Hair follicle dermal papilla cell (primary cell): ENCODE results near the genes NYAP2 and IRS1.

- CAGE, long polyA plus RNA, result no peak
These were observed at the start of gene NYAP2 for GRCh38 chr2:225399476-225399933. NYAP2 (plus strand) TSS chr2:225399710.

GRCh38 chr2:226031062-226031555 is 631.6 kb downstream of the NYAP2 start:
- CAGE, long polyA plus RNA, result no peak

GRCh38 chr2:226524289-226524952 is 275.2 kb downstream of the IRS1 start:
- CAGE, long polyA plus RNA, result no peak

DNA sequence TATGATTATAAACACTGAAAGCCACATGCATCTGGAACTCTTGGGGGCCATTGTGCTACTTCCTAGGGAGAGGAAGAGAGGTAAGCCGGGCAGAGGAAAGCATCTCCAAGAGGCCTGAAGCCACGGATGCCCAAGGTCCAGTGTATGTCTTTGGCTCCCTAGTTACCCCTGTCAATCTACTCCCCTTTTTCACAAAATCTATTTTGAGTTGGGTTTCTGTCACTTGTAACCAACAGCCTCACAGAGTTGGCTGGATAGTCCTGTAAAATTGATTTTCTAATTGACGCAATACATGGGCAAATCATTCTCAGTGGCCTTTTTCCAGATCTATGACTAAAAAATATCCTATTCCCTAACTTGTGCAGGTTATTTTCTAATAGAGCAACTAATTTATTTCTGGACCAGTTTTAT is 168.5 kb downstream of the IRS1 start:
- CAGE, long polyA plus RNA, result no peak

DNA sequence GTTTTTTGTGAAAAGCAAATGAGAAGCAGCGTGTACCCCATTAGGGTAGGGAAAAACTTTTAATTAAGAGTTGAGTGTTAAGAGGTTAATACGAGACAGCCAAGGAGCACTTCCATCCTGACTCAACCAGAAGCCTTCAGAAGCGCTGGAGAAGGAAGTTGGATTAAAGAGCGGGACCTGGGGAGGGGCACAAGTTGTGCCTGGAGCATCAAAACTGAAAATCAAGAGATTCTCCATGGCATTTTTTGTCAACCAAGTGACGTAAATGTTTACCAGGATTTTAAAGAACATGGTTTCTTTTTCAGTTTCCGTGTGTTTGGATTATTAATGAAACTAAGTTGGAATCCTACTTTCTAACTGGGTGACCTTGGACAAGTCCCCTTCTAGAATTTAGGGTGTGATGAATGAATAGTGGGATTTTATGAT is 73.4 kb downstream of the IRS1 start:
- CAGE, long polyA plus RNA, result no peak

DNA sequence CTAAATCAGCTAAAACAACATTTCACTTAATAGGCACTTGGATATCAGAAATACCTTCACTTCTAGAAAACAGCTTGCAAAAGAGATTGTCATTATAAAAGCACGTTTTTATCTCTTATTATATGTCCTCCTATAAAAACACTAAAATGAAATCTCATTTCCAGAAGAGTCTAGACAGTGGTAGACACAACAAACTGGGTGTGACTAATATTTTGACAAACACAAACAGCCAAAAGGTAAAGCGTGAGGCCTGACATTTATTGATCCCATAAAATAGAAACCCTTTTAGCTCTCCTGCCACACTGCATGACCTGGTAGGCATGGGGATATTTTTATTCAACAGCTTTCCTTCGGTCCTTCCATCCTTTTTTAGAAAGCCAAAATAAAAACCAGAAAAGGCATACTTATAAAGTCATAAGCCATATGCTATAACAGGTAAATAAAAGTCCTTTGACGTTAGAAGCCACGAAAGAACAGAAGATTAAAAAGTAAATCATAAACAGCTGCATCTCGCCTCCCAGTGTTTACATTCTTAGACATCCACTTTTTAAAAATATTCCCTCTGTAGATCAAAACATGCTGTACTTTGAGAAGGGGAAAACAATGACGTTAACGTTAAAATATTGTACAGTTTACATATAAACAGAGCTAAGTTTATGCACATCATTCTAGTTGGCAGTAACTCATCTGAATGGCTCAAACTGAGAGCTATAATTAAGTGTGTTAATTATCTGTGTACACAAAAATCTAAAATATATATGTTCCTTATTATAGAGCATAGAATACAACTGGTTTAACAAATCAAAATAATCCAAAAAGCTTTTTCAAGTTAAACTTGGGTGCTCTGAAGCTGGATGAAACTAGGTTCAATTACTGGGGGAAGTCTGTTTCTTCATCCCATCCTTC is 44.6 kb downstream of the IRS1 start:
- CAGE, long polyA plus RNA, result no peak

- CAGE, long polyA plus RNA, result no peak
These were observed 26.9 kb downstream of the IRS1 start for GRCh38 chr2:226772619-226773249.

DNA sequence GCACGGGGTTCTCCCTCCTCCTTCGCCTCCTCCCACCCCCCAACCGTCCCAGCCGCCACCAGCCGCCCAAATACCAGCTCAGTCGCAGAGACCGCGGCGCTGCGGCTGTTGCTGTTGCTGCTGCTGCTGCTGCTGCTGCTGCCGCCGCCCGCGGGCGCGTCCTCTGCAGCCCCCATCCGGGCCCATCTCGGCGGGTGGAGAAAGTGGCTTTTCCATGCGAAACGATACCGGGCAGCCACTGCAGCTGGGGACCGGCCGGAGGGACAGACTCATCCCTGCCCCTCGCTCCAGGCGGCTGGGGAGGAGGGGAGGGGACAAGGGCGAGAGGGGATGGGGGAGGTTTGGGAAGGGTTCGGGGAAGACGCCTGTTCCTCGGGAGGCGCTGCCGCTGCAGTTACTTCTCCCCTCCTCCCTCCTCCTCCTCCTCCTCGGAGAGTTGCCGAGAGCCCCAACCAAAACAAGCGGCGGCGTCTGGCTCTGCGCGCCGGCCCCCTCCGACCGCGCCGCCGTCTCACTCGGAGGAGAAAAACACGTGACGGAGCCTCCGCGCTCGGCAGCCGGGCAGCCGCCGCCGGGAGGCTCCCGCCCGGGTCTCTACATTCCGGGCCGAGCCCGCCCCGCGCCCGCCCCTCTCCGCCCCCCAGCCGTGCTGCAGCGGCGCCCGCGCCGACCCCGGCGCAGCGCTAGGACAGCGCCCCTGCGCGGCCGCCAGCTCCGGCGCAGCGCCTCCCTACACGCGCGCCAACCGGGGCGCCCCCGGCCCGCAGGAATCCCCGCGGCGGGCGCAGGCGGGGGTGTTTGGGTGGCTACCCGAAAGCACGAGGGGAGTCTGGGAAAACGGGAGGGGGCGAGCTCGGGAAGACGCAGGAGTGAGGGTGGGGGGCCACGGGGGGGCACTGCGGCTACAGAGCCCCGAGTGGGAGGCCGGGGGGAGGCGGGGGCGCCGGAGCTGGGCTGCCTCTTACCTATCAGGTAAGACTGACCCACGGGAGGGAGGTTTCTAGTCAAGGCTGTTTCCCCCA is at the start of gene IRS1:
Gene IRS1, minus strand, starts transcription at position 570 of the 1,022 bp plus-strand sequence.
- CAGE, long polyA plus RNA, result no peak

DNA sequence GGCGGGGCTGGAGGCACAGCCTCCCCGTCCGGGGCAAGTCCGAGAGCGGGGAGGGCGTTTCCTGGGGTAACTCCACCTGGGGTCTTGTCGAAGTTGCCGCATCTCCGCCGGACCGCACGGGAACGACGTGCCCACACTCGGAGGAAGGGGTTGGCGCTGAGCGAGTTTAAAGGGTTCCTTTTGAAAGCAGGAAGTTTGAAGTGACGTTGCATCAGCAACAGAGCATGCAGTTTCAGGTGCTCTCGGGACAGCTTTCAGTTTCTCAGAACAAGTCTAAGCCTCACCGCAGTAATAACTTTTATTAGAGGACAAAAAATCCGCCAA is 345 bp downstream of the RHBDD1 start:
- CAGE, long polyA plus RNA, result no peak

- CAGE, long polyA plus RNA, result no peak
These were observed 148.8 kb downstream of the RHBDD1 start for GRCh38 chr2:226984735-226985034.

DNA sequence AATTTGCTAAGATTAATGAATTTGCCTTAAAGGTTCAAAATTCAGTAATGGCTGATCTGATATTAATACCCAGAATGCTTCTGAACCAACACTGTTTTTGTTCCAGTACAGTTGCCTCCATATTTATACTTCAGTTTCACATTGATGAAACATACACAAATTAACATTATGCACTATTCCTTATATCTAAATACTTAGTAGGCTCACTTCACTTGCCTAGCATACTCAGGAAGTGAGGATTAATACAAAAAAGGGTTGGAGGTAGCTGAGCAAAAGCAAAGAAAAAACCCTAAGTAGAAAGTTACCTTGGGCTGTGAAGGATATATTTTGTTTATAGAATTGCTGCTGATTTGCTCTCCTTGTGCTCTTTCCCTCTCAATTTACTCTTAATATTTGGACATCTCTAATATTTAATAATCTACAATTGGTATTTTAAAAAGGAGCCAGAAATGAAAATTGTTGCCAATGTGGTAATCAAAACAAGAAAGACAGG is 51.7 kb upstream of the SCYGR2 start:
- CAGE, long polyA plus RNA, result no peak

DNA sequence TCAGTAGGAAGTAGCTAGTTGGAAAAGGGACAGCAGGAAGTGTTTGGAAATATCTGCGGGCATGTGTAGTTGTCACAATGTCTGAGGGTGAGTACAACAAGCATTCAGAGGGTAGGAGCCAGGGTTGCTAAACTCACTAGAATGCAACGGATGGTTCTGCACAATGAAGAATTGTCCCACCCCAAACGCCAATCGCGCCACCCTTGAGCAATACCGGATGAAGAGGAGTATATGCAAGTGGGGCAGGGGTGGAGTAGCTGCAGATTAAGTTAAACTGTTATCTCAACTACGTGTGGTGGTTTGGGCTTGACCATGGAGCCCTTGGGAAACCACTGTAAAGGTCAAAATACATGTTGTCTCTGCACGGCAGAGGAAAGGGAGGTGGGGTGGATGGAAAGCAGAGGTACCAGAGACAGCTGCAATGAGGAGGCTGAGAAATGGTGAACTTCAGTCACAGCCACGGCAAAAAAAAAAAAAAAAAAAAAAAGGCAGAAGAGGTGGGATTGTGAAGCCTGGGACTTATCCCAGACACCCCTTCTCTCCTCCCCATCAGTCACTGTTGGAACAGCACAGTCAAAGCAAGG is 5.2 kb downstream of the CCL20 start:
- CAGE, long polyA plus RNA, result no peak

DNA sequence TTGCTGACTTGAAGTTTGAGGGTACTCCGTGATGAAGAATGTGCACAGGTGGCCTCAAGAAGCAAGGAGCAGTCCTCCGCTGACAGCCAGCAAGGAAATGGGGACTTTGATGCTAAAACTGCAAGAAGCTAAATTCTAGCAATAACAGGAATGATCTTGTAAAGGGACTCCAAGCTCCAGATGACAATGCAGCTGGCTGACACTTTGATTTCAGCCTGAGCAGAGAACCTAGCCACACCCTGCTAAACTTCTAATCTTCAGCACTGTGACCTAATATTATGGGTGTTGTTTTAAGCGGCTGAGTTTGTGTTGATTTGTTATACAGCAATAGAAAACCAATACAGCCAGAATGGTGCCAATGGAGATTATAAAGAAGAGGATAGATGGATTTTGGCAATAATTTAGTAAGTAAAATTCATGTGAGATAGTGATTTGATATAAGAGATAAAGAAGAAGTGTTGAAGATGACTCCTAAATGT is 196.7 kb upstream of the SPHKAP start:
- CAGE, long polyA plus RNA, result no peak

DNA sequence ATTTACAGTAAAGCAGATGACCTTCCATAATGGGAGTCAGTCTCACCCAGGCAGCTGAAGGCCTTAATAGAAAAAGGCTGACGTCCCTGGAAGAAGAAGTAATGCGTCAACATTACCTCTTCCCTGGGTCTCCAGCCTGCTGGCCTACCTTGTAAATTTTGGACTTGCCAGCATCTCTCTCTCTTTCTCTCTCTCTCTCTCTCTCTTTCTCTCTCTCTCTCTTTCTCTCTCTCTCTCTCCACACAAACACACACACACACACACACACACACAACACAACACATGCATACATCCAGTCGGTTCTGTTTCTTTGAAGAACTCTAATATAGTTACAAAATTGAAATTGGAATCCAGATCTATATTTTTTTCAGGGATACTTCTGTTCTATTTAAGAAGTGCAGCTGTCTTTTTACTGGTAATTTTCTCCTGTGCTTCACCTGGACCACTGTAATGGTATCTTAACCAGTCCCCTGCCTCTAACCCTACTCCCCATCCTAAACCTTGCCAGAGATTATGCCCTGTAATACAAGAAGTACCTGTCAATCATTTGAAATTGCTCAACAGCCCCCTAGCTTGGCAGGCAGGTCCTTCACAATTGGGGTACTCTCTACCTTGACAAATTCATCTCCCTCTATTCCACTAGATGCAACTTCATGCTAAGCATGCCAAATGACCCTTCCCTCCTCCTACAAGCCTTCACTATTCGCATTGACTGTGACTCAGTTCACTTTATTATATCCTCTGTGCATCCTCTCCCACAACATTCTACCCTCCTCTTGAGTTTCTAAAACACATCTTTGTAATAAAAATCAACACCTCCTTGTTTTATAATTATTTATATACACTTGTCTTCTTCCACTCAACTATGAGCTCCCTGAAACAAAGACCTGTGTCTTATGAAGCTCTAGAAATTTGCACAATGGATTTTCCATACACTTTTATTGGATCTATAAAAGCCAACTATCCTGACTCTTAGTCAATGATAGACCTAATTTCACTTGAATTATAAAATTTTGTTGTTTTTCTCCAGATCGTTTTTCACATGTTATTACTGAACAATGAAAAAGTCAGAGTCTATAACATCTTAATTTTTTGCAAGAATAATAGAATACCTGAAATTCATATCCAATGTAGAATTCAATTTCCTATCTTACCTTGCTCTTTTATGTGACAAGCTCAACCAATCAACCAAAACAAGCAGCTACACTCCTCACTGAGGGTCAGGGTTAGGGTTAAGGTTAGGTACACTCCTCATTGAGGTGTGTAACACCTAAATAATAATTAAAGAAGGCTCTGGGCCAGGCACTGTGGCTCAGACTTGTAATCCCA is 156.7 kb downstream of the PID1 start:
- CAGE, long polyA plus RNA, result no peak

DNA sequence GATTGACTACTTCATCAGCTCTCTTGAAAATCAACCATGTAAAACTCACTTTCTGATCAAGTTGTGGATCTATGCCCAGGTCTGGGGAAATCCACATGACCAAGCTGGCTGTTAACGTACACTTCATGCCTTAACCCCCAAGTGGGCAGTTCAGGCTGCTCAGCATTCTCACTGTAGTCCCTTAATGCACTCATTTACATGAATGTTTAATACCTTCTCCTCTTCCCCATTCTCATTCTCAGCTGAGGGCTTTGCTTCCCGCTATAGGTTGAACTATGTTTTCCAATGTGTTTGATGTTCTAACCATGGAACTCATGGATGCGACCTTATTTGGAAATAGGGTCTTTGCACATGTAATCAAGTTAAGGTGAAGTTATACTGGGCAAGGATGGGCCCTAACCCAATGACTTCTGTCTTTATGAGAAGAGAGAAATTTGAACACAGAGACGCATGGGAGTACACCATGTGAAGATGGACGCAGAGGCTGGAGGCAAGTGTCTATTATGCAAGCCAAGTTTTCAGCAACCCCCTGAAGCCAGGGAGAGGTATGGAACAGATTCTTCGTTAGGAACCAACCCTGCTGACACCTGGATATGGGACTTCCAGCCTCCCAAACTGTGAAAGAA is 88.3 kb downstream of the PID1 start:
- CAGE, long polyA plus RNA, result no peak

DNA sequence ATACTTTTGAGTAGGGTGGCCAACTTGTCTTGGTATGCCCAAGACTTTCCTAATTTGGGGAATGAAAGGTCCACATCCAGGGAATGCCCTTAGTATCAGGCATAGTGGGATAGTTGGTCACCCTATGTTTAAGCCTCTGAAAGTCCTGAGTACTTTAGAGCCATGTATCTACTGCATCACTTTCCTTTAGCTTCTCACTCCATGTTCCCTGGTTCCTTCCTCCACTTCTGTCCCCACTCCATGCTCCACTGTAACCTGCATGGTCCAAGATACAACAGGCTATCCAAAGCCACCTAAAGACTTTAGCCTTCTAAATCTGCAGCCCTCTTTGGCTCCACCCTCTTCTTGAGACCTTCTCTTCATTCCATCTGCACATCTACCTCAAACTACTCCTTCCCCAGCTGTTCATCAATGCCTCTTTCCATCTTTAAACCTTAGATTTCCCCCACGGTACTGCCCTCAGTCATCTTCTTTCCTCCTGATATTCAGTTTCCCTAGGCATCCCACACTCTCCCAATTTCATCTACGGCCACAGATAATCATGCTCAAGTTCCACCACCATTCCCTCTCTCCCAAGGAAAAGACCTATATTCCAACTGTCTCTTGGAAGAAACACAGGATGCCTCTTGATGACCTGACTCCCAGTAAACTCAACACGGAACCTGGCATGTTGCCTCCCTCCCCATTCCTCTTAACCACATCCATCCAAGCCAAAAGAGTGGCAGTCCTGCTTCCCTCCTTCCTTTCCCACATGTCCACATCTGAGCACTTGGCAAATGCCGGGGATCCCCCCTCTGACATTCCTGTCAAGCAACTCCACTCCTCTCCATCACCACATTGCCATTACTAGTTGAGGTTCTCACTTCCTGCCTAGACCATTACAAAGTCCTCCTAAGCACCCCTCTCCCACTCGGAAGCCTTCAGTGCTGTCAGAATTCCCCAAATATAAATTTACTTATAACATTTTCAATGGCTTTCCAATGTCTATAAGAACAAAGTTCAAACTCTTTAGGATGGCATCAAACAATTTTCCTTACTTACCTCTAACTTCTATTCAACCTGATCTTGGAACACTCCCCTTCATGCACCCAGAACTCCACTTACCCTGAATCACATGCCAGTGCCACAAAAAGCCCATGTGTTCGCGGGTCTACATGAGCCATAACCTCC is 49.6 kb downstream of the PID1 start:
- CAGE, long polyA plus RNA, result no peak

GRCh38 chr2:229300983-229301270 is 29.8 kb upstream of the PID1 start:
- CAGE, long polyA plus RNA, result no peak

DNA sequence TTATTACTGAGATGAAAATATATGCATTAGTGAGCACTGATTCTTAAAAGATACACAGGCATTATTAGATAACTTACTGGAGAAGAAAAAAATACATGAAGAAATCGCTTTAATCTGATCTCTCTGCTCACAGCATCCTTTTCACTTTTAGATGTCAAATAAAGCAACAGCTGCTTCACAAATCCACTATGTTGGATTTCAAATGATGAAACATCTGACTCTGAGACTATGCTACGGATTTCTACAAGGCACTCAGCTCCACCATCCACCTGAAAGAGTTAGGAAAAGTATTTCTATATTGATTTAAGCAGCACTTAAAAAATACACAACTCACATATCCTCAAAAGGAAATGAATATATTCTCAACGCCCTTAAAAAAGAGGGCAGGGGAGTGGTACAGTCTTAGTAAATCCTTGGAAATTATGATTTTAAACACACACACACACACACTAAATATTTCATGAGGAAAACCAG is 82.2 kb upstream of the DNER start:
- CAGE, long polyA plus RNA, result no peak

DNA sequence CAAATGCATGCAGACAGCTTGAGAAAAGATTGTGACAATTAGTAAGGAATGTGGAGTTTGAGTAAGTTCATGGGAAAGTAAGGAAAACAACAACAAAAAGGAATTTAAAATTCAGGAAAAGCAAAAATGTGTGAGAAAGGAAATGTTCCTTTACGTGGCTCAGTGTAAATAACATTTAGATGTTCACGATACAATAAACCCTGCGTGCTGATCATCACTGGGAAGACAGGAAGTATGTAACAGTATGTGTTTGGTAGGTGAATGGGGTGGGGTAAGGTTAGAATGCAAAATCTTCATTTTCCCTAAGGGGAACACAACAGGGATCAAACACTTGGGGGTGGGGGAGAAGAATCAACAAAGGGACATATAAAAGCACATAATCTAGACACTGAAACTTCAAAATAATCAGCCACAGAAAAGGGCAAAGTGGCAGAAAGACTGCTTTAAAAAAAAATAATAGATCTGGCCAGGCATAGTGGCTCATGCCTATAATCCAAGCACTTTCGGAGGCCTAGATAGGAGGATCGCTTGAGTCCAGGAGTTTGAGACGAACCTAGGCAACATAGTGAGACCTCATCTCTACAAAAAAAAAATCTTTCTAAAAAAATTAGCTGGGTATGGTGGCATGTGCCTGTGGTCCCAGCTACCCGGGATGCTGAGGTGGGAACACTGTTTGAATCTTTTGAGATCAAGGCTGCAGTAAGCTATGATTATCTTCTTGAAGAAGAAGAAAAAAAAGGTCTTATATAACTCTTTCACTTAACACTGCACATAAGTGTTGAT is 72.5 kb downstream of the TRIP12 start:
- CAGE, long polyA plus RNA, result no peak

DNA sequence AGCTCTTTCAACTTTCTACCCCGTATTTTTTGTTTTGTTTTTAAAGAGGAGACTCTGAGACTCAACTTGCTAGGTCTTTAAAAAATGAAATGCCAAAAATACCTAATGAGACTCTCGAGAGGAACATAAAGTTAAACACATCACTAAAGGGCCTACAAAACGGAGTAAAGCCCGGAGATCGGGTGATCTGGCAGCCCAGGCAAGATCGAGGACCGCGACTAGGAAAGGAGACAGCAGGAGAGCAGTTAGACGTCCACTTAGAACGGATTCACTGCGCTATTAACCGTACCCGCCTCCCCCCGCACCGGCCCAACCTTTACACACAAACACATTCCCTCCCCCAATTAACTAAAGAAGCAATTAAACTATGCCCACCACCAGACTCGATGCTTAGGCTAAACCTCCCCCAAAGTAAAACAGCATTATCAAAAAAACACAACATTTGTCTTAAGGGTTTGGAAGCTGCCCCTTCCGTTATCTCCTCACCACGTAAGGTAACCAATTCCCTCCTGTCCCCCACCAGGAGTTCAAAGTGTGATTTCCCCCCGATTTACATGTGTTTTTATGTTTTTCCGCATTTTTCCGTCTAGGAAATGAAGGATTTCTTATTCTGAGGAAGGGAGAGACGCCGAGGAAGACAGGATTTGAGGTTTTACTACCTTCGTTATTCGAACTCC is 1.5 kb downstream of the TRIP12 start:
- CAGE, long polyA plus RNA, result no peak